Gastrocnemius medialis (tissue), 3 donors: ENCODE results near the genes RPS4Y1, TSPY1, NLGN4Y, HSFY2, RBMY1F and DAZ4.

DNA sequence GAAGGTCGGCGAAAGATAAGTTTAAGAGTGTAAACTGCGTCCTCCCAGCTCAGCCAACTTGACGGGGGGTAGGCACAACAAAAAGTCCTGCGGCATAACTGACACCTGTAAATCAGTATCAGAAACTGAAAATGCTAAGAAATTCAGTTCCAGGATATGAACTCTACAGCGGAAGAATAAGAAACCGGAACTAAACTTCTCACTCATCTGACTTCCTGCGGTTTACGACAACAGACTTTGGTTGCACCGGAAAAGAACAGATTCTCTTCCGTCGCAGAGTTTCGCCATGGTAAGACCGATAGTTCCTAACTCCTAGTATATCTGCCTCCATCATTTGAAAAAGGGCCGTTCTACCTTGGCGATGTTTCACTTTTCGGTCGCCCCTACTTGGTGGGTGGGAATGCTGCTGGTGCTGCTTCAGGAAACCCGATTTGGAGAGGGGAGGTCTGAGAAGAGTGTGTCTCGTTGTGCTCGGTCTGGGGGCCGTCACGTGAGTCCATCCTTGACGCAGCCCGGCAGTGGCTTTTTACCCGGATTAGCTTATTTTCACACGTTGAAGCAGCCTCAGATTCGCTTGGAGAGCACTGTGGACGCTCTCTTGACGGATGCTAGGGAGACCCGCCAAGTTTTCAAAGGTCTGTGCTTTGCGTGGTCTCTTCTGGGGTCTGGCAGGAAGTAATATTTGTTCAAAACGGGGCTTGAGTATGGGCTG, at the start of gene RPS4Y1:
TSS of gene RPS4Y1 (plus strand) at position 264 of the 712 bp plus-strand sequence.
- PRO-cap, result no peak
- RAMPAGE, long total RNA, 3 experiments, result start-site peak on the plus strand in 1 of 3 experiments, centred at positions 264 to 269 of the sequence, 55 to 692 reads per replicate

- PRO-cap, result no peak
- RAMPAGE, long total RNA, 3 experiments, result no peak in any of the 3 experiments
Measured at GRCh38 chrY:7339283-7340249, 428.0 kb upstream of the AMELY start.

GRCh38 chrY:9466531-9467146, at the start of gene TSPY1:
Gene TSPY1, plus strand, starts transcription at chrY:9466955.
- PRO-cap, result no peak
- RAMPAGE, long total RNA, 3 experiments, result no peak in any of the 3 experiments

GRCh38 chrY:11098725-11099146, 1571.1 kb downstream of the TSPY10 start:
- PRO-cap, result no peak
- RAMPAGE, long total RNA, 3 experiments, result no peak in any of the 3 experiments

DNA sequence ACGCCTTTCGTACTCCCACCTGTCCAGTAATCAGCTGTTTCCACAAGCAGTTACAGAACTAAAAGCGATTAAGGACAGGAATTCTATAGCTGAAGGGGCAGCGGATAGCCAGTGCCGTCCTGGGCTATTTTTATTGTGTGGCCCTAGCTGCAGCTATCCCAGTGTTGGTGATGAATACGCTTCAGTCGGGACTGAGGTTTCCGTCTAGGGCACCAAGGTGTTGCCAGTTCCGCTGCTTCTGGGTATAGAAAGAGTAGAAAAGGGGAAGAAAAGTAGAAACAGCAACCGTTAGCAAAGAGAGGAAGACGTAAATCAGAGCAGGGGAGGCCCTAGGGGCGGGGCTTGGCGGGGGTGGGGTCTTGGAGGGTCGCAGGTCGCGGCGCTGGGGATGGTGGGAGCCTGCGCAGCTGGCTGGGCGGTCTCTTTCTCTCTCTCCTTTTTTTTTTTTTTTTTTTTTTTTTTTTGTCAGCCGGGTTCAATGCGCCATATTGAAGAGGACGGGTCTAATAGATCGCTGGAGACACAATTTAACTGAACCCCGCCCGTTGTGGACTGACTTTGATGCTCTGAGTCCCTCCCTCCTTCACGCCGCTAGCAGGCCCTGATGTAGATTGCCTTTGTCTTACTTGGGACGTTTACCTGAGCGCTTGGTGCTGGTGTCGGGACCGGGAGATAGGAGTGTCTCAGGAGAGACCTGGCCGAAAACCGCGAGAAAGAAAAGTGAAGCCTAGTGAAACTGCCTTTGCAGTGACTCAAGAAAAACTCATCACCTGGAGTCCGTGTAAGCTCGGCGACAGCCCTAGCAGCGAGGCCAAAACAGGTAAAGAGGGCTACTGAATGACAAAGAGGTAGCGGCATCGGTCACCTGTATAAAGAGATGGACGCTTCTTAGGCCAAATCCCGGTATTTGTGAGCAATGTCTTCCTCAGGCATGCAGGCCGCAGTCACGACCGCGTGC, 38.9 kb upstream of the USP9Y start:
- PRO-cap, result no peak
- RAMPAGE, long total RNA, 3 experiments, result start-site peak on the plus strand in 1 of 3 experiments, centred at position 494 of the sequence, 106 reads per replicate

DNA sequence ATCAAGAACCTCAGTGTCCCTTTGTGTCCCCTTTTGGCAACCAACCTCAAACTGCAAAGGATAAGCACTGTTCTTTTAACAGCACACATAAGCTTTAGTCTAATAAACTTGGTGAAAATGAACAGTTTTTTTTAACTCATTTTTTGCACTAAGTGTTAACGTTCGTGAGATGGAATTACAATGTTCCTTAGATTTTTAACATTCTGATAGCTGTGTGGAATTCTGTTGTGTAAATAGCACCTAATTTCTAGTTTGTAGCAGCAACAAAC, 16.3 kb downstream of the DDX3Y start:
- PRO-cap, result no peak
- RAMPAGE, long total RNA, 3 experiments, result no peak in any of the 3 experiments

GRCh38 chrY:13478340-13478922, 1.4 kb downstream of the UTY start:
- PRO-cap, result no peak
- RAMPAGE, long total RNA, 3 experiments, result no peak in any of the 3 experiments

DNA sequence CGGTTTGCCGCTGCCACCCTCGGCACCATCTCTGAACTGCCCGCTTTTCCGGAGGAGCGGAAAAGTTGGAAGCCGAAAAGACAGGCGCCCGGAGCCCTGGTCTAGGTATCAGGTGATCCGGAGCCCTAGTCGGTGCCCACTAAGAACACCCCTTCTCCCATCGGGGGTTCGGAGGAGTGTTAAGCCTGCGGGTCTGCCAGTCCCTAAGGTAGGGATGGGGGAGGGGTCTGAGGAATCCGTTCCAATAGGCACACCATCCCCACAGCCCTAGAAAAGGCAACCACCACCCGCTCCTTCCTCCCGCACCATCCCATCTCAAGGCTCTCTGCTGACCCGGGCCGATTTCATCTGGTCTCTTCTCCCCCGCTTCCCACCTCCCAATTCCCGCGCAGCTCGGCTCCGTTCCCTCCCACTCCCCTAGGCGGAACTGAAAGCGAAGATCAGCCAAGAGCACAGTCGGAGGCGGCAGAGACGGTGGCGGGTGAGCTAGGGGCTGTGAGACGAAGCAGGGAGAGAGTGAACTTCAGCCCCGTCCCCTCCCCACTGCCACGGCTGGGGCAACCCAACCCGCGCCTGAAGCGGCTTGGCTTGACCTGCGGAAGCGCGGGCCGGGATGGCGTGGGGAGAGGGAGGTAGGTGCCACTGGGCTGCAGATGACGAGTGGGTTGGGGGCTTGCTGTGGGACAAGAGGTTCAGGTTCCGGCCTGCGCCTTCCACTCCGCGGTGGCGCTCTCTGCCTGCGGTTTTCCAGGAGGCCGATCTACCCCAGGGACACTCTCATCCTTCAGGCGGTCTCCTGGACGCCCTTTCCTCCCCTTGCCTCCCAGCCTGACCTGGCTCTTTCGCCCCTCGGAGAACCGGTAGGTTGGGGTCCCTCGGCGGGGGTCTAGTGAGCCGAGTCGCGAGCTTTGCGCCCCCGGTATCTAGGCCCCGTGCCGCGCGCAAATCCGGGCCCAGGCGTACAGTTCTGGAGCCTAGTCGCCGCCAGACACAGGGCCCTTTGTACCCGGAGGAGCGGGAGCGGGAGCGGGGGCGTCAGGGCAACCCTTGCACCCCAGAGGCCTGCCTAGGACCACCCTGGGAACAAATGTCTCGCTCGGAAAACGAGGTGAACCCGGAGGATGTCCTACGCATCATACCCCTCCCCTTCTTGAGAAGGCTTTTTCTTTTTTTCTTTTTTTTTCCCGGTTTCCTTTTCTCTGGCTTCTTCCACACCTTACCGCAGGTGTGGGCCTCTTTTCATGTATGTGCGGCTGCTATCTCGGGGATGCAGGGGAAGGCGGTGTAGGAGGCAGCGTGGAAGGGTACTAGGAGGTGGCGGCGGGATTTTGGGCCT, at the start of gene NLGN4Y:
TSS of gene NLGN4Y (plus strand) at position 453 of the 1,336 bp plus-strand sequence.
- PRO-cap, result no peak
- RAMPAGE, long total RNA, 3 experiments, result start-site peak on the plus strand in 1 of 3 experiments, centred at position 474 of the sequence, 20 reads per replicate

DNA sequence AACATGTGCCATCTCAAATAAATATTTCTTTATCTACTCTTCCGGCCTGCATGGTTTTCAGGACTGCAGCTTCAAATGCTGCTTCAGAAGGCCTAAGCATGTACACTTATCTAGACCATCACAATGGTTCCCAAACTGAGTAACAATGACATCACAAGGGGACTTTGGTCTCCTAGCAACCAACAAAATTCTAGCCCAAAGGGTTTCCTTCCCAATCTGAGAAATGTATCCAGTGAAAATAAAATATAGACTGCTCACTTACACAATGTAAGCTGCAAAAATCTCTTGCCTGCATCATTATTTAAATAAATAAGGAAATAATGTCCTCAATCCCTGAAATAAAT, at the start of gene HSFY2:
TSS of gene HSFY2 (minus strand) at position 129 of the 344 bp plus-strand sequence.
- PRO-cap, result no peak
- RAMPAGE, long total RNA, 3 experiments, result no peak in any of the 3 experiments

- PRO-cap, result no peak
- RAMPAGE, long total RNA, 3 experiments, result no peak in any of the 3 experiments
Measured at GRCh38 chrY:19869660-19870138, 125.2 kb upstream of the KDM5D start.

GRCh38 chrY:22182722-22183182, at the start of gene RBMY1F:
Gene RBMY1F, minus strand, starts transcription at chrY:22182923.
- PRO-cap, result no peak
- RAMPAGE, long total RNA, 3 experiments, result no peak in any of the 3 experiments

- PRO-cap, result no peak
- RAMPAGE, long total RNA, 3 experiments, result no peak in any of the 3 experiments
Measured at GRCh38 chrY:24833522-24834121, at the start of gene DAZ4. Gene DAZ4, plus strand, starts transcription at chrY:24833919.